H9 (cell line): Measurements from ENCODE around the genes CSNKA2IP, EPHA3, ARL6 and CRYBG3.

DNA sequence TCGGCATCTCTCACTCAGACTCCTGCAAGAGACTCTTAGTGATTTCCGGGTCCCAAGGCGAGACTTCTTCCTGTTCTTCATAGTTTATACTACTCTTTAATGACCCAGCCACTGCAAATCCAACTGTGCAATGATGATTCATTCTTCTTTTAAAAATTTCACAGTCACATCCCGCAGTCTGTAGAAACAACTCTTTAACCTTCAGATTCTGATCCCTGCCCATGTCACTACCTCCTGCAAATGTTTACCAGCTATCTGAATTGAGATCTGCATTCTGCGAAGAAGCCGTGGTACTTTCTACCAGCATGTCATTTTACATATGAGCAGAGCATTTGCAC is 2.8 kb upstream of the VGLL3 start:
- PRO-cap = no peak

- PRO-cap = unidirectional peak, minus-strand start at chr3:87089762
These were observed 98.4 kb upstream of the VGLL3 start for GRCh38 chr3:87088917-87090141.

DNA sequence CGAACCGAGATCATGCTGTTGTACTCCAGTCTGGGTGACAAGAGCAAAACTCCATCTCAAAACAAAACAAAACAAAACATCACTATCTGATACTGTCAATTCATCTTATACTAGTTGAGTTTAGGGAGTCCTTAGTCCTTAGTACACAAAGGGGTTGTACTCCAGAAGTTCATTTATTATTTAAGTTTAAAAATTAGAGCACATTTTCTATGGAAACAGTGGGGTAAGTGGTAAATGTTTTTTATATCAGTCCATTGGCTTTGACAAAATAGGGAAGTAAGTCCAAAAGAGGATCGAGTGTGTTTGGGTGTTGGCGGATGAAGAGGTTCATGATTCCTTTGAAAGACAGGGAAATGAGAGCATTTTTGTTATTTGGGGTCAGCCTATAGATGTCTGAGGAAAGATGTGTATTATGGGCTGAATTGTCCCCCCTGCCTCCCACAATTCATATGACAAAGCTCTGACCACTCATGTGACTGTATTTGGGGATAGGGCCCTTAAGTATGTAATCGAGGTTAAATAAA is 9.7 kb downstream of the CHMP2B start:
- PRO-cap = no peak

DNA sequence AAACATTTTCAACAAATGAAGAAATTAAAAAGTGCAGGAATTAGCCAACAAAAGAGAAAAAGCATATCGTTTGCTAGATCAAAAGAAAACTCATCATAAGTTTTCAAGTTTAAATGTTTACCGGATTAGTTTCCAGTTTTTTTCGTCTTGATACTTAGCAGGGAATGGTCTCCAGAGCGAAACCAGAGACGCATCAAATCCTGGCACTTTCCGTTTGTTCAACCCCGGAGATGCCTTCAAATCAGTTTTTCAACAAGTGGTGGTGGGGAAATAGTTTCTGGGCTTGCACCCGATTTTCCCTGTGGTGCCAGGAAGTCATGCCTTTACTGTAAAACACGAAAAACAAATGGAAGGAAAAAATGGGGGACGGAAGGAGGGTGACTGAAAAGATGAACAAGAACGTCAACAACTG is 901 bp downstream of the CGGBP1 start:
- PRO-cap = no peak

DNA sequence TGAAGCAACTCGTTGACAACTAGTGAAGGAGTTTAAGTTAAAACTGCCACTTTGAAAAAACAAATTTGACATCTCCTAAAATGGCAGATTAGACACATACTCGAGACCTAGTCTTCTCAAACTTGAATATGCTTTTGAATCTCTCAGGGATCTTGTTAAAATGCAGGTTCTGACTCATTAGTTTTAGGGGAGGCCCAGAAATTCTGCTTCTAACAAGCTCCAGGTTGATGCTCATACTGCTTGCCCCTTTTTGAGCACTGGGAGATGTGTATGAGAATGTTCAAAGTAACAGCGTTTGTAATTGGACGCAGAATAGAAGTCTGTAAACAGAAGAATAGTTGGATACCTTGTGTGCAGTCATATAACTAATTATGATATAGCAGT is 1.6 kb downstream of the C3orf38 start:
- PRO-cap = no peak

- PRO-cap = no peak
These were observed at the start of gene CSNKA2IP for GRCh38 chr3:88338154-88338665. Gene CSNKA2IP, plus strand, starts transcription at chr3:88338456.

DNA sequence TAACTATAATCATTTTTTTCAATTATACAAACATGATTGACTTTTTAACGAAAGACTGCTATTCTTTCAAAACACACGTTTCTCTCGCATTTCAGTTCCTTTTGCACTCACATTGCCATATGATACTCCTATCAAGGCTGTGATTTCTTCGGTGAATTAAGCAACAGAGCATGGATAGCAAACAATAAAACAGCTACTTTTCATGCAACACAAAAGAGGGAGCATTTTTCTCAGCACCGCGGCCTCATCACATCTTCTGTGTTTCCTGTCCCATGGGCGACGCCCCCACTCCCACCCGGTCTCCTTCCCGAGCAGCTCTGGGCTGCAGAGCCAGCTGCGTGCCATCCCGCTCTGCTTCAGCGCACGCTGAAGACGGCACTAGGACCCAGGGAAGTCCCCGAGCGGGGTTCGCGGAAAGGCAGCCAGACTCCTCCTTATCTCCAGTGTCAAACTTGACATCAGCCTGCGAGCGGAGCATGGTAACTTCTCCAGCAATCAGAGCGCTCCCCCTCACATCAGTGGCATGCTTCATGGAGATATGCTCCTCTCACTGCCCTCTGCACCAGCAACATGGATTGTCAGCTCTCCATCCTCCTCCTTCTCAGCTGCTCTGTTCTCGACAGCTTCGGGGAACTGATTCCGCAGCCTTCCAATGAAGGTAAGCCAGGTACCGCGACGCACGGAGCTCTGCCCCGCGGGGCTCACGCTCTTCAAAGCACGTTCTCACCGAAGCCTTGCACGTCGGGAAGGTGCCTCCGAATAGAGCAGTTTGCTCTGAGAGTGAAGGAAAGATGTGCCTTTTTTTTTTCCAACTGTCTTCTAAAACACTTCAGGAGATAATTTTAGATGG is at the start of gene EPHA3:
EPHA3 (plus strand) TSS at position 443 of the 850 bp plus-strand sequence.
- PRO-cap = no peak

DNA sequence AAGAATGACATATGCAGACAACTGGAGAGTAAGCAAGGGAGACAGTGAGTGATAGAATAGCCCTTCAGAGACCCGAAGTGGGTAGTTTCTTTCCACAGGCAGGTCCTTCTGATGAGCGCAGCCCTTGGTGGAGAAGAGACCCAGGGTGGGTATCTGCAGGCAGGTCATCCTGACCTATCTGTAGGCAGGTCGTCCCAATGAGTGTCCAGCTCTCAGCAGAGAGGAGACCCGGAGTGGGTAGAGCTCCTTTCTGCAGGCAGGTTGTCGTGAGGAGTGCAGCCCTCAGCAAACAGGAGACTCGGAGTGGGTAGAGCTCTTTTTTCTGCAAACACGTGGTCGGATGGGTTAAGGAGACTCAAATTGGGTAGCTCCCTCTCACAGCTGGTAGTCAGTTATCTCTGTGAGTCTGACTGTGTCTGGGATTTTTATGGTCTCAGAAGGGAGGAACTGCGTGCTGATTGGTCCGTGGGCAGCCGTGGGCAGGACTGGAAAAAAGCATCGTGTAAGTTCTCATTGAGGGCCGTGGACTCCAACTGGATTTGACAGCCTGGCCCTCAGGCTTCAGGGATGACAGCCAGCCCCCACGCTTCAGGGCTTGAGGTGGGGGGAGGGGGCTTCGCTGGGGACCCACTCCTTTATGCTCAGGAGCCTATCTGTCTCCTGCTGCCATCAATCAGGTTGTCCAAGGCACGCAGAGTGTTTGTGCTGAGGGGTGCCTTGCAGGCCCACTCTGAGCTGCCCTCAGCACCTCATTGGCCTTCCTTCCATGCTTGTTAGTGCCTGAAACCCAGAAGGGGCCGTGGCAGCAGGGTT is 463.8 kb downstream of the EPHA3 start:
- PRO-cap = no peak

DNA sequence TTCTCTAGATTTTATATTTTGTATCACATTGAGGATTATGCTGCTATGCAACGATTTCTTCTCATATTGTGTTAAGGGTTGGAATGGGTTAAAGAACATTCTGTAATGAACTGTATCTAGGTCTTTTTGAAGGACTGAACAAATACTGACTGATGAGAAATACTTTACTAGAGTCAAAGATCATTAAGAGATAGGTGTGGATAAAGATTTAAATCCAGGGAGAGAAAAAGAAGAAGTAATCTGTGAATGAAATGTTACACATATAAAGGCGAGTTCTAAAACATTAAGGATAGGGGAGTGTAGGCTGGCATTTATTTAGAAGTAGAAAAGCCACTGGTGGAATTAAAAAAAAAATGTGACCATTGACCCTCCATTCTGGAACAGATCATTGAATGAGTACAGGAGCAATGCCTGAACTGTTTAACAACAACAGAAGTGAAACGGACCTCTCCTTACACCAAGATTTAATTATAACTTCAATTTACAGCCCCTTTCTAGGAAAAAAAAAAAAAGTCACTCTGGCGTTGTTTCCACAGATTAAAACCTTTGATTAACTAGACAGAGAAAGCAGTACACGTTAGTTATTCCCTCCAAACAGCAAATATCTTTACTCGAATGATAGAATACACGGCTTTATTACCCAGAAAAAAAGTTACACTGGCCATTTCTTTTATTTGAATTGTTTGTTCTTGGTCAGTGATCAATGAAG is 39.1 kb downstream of the PROS1 start:
- PRO-cap = no peak

GRCh38 chr3:93940836-93941538 is 32.7 kb downstream of the PROS1 start:
- PRO-cap = no peak

GRCh38 chr3:93972897-93973422 is 736 bp downstream of the PROS1 start:
- PRO-cap = no peak

DNA sequence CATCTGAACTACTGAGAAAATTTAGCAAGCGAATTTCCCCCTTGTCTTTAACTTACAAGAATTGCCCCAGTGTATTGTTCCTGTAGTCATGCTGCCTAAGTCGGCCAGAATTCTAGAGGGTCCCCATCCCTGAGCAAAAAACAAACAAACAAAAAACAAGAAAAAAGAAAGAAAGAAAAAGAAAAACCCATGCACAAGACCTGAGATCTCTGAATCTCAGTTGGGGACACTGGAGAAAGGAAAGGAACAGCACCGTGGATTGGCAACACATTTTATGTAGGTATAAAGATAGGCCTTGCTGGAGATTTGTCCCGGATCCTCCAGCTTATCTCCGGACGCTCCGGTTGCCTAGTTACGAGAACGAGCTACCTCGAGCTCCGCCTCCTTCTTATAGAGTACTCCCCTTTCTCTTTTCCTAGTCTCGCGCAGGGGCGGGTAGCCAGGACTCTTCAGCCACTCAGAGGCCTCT is 333 bp upstream of the ARL13B start:
- PRO-cap = no peak

DNA sequence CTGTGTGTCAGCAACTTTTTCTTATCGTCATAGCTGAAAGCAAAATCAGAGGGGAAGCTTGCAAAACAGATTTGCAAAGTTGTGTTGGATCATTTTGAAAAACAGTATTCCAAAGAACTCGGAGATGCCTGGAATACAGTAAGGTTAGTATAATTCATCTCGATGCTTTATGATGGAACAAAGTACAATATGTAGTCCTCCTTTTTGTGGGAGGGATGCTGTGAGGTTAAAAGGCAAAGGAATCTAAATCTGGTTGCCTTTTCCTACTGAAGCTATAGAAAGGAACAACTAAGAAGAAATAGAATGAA is 1.5 kb downstream of the NSUN3 start:
- PRO-cap = no peak

- PRO-cap = bidirectional peak, plus-strand start at chr3:97764442, minus-strand start at chr3:97764360; bidirectional peak, plus-strand start at chr3:97764785, minus-strand start at chr3:97764642
These were observed at the start of gene ARL6 for GRCh38 chr3:97764156-97765024. Gene ARL6, plus strand, starts transcription at chr3:97764758.

DNA sequence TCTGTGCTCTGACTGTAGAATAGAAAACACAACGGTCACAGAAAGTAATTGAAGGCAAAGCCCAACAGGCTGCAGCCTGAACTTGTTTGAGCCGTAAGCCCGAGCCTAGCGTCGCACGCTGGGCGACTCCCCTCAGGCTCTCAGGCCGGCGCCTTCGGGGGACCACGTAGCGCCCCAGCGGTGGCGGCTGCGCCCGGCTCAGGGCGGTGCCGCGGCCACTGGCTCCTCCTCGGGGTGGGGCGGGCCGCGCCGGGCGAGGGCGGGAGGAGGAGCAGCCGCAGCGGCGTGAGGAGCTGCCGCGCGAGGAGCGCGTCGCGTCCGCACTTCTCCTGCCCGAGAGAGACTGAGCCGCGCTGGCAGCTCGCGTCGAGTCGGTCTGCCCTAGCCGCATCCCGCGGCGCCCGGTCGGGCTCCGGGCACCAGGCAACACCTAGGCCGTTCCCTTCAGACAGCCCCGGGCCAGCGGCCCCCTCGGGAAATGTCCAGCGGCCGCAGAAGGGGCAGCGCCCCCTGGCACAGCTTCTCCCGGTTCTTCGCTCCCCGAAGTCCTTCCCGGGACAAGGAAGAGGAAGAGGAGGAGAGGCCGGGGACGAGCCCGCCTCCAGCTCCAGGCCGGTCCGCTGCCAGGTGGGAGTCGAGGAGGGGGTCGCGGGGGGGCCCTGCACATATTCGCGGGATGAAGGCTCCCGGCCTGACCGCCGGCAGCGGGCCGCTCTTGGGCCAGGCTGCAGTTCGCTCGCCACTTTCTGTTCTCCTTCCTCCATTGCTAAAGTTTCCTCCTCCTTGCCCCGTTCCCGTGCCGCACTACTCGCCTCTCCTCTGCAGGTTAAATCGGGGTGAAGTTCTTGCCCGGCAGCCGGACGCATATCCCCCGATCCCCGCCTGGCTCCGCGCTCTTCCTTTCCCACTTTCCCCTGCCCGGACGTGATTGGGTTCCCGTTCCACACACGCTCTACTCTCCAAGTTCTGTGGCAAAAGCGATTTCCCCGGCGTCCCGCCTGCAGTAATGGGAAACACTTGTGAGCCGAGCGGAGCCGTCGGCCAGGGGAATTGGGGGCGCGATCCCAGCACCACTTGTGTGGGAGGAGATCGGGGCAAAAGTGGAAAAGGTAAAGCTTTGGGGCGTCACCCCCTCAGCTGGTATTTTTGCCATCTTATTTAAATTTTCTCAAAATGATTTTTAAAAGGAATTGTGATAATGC is at the start of gene CRYBG3:
CRYBG3 (plus strand) TSS at position 283 of the 1,202 bp plus-strand sequence.
- PRO-cap = bidirectional peak, plus-strand start at position 323 of the sequence, minus-strand start at position 345 of the sequence

GRCh38 chr3:97874303-97875066 is 52.7 kb downstream of the CRYBG3 start:
- PRO-cap = no peak

DNA sequence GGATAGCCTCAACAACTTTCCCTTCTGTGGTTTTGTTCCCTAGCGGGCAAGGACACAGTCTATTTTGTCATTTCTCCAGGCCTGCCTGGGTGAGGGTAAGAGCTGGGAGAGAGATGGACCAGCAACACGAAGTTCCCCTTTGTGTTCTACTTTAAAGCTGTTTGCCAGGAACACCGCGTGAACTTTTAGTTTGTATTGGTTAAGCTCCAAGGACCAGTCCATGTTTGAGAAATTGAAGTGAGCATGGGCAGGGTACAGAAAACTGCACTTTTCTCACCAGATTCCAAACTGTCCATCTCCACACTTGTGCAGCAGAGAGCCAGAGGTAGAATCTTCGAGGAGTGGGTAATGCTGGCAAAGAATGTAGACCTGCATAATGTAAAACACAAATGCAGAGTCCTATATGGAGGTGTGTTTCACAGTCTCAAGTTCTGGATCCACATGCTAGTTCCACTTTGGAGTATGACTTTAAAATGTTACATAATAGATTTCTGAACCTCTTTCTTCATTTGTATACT is 21.1 kb downstream of the ST3GAL6 start:
- PRO-cap = no peak

DNA sequence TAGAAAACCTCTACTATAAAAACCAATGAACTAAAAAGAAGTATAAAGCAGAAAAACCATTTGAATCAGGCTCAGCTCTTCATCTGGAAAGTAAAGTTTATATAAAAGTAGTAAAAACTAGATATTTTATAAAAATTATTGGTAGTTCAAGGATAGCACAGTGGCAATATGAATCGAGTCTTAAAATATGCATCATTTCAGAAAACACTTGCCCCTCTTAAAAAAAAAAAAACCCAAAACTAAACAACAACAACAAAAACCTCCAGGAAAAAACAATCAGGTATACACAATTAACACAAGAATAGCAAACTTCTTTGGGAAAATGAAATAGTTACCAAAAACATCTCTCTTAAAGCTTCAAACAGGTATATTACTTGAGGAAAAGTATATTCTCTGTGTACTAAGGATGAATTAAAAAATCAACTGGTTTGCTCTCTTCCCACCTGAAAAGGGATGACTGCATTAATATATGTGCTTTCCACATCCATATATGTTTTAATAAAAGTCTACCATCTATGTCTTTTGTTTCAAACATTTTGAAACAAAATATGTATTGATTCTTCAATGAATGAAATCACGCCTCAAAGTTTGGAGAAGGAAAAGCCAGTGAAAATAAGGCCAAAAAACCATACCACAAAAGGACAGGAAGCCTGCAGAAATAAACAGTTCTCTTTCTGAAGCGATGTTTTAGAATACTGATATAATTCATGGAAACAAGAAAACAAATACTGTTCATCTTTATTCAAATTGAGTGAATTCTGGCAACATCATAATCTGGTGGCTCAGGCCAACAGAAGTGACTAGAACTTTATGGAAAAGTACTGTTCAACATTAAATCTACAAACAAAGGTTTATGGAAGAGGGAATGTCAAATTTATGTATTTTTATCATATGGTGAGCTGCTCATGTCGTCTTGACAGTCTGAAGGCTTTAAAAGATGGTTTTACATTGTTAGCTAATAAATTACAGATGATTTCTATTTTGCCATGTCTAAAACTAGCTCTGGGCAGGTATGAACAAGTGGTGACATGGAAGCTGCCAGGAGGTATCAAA is 34.2 kb downstream of the ST3GAL6 start:
- PRO-cap = no peak

DNA sequence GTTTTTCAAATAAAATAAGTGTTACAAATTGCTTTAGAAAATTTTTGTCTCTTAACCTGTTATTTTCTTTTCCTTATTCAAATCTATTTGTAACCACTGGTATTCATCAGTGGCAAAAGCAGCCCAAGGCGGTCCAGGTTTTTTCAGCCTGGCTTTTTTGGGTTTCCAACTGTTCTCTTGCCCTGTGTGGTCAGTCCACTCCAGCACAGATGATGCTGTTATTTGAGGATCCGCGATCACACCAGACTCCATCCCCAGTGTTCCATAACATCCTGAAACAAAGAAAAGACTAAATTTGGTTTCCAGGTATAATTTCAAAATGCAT is 56.0 kb downstream of the ST3GAL6 start:
- PRO-cap = no peak

GRCh38 chr3:98985869-98986280 is 84.4 kb upstream of the DCBLD2 start:
- PRO-cap = no peak